Subcutaneous adipose tissue (tissue), 3 donors: ENCODE measurements around a stretch of chr7.

DNA sequence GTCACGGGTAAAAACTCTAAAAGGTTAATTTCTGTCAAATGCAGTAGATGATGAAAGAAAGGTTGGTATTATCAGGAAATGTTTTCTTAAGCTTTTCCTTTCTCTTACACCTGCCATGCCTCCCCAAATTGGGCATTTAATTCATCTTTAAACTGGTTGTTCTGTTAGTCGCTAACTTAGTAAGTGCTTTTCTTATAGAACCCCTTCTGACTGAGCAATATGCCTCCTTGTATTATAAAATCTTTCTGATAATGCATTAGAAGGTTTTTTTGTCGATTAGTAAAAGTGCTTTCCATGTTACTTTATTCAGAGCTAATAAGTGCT, 28.9 kb downstream of the RAC1 start:
- PRO-cap = no peak
- RAMPAGE, long total RNA, 3 experiments = no peak in any of the 3 experiments

DNA sequence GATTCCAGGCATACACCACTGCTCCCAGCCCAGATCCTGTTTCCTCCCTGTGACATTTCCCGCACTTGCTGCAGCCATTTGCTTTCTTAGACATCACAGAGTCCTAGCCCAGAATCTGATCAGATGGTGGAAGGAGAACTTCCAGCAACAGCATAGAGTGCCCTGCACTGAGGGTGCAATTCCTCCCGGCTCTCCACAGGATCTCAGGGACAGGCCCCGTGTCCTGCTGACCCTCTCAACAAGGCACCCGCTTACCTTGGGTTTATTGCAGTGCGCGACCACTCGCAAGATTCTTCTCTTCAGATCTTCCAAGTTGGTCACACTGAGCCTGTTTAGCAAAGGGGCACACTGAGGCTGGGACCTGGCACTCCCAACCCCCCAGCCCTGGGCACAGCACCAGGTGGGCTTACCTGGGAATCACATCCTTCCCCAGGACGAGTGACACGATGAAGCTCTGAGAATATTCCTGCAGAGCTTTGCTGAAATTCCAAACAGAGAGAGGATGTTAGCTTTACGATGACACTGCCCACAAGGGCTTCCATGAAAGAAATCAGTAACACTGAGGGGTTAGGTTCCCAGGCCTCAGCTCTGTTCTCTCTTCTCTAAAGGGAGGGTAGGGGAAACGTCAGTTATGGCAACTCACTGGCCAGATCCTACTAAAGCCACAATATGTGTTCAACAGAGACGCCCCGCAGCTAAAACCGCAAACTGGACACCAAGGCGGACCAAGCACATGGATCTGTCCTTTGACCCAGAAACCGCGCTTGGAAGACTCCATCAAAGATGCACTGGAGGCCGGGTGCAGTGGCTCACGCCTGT, 35.0 kb downstream of the DAGLB start:
- PRO-cap = no peak
- RAMPAGE, long total RNA, 3 experiments = start-site peak on the minus strand in 1 of 3 experiments, centred at position 518 of the sequence, 11 reads per replicate

GRCh38 chr7:6424006-6424482, 23.7 kb downstream of the DAGLB start:
- PRO-cap = no peak
- RAMPAGE, long total RNA, 3 experiments = no peak in any of the 3 experiments

- PRO-cap = no peak
- RAMPAGE, long total RNA, 3 experiments = no peak in any of the 3 experiments
Measured at GRCh38 chr7:6438269-6438891, 9.4 kb downstream of the DAGLB start.

GRCh38 chr7:6505869-6506406, 22.0 kb upstream of the KDELR2 start:
- PRO-cap = no peak
- RAMPAGE, long total RNA, 3 experiments = no peak in any of the 3 experiments

DNA sequence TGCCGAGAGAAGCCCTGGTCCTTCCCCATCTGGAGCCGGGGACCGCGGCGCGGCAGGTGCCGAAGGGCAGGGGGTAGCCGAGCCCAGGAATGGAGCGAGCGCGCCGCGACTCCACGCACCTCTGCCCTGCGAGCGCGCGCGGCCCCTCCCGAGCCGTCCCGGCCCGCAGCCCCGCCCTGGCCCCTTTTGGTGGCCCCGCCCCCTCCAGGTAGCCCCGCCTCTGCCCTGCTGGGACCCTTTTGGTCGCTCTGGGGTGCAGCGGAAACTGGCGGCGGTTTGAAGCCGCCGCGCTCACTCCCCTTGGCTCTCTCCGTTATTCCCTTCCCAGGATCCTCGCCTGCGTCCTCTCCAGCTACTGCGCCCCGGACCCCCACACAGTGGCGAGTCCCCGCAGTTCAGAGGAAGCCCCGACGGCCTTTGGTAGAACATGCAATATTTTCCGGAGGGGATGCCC, 20.2 kb downstream of the GRID2IP start:
- PRO-cap = no peak
- RAMPAGE, long total RNA, 3 experiments = no peak in any of the 3 experiments

- PRO-cap = no peak
- RAMPAGE, long total RNA, 3 experiments = no peak in any of the 3 experiments
Measured at GRCh38 chr7:6690884-6691696, 15.7 kb downstream of the ZNF12 start.

- PRO-cap = no peak
- RAMPAGE, long total RNA, 3 experiments = no peak in any of the 3 experiments
Measured at GRCh38 chr7:7565802-7566305, 830 bp upstream of the MIOS start.

GRCh38 chr7:7785130-7785730, 66.8 kb upstream of the RPA3 start:
- PRO-cap = no peak
- RAMPAGE, long total RNA, 3 experiments = no peak in any of the 3 experiments

- PRO-cap = no peak
- RAMPAGE, long total RNA, 3 experiments = no peak in any of the 3 experiments
Measured at GRCh38 chr7:7816079-7816447, 97.7 kb upstream of the RPA3 start.

DNA sequence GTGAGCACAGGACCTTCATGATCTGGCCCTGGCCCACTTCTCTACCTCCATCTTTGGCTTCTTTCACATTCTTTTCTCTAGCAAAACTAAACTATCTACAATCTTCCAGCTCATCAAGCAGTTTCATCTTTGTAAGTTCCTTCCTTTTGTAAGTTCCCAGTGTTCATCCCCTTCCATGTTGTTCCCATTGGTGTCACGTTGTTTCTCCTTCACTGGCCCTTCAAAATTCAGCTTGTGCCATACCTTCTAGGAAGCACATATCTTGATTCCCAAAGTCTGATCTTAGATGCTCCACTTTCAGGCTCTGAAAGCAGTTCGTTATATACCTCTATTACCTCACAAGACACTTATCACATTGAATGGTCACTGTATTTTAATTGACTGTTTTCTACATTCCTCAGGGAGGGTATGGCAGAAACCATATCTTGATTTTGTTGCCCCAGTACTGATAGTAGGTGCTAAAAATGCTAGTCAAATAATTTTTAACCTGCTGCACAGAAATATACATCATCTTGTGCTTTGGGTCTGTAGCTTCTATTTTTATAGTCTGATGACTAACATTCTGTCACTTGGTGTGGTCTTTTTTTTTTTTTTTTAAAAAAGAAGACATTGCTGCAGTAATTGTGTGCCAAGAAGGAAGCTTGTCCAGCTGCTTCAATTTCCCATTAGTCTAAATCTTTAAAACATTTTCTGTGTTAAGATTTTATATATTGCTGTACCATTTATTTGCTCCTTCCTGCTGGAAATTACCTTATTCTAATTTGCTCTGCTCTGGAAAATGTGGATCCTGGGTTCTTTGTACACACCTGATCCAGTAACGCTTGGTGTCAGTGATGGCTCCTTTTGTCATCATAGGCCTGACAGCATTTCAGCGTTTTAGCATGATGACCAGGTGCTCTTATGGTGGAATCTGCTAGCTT, 83.7 kb downstream of the ICA1 start:
- PRO-cap = unidirectional peak, plus-strand start at position 609 of the sequence
- RAMPAGE, long total RNA, 3 experiments = no peak in any of the 3 experiments

DNA sequence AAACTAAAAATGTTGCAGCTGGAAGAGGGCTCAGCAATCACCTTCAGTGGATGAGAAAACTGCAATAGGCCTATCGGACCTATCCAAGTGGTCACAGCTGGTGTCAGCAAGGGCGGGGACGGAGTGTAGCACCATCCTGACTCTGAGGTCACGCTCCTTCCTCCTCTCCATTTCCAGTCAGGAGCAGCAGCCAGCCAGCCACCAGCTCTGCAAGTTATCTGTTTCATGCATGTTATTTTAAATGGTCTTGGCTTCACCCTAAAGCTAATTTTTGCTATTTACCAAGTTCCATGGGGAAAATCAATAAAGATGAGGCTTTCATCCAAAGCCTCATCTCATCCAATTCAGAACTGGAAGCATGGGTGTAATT, 49.4 kb downstream of the ICA1 start:
- PRO-cap = no peak
- RAMPAGE, long total RNA, 3 experiments = no peak in any of the 3 experiments

- PRO-cap = no peak
- RAMPAGE, long total RNA, 3 experiments = start-site peak on the minus strand in 3 of 3 experiments, at chr7:8213496-8213863 at its widest, 42 to 139 reads per replicate
Measured at GRCh38 chr7:8213415-8213740, 48.6 kb downstream of the ICA1 start.

DNA sequence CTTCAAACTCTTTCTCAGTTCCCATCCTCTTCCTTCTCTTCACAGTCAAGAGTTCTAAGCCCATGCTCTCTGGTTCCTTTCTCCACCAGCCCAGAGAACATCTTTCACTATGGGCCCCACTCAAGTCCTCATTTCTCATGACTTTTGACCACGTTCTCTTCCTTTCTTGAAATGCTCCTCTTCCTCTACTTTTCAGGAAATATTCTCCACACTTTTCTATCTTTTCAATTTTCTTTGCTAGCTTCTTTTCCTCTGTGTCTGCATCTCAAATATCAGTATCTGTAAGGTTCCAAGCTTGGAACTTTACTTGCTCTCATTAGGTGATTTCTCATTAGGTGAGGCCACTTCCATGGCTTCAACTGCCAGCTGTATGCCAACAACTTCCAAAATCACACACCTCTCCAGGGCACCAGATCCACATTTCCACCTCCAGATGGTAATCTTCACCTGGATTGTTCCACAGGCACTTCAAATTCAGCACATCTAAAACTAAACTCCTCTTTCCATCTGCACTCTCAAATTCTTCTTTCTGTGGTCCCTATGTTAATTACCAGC, 6.7 kb downstream of the ICA1 start:
- PRO-cap = no peak
- RAMPAGE, long total RNA, 3 experiments = no peak in any of the 3 experiments

DNA sequence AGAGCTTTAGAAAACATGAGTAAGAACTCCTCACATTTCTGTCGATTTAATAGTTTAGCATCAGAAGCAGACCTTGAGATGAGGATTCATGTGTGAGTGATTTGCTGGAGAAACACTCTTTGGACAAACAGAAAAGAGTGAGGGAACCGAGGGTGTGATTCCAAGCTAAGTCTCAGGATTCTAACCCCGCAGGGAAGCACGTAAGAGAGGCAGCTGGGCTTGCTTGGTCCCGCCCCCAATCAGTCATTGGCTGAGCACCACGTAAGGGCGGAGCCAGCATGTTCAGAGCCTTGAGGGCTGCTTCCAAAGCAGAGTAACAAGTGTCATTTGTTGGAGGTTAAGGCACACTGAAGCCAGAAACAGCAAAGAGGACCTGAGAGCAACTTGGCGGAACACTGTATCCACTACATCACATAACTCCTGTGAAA, 43.6 kb upstream of the NXPH1 start:
- PRO-cap = no peak
- RAMPAGE, long total RNA, 3 experiments = no peak in any of the 3 experiments

DNA sequence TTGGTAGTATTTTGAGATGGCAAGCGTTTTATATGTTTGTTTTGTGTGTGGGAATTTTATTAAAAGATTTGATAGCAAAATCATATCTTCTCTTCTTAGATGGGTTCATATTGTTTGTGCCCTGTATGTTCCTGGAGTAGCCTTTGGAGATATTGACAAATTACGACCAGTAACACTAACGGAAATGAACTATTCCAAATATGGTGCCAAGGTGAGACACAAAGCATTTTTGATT, 49.0 kb downstream of the PHF14 start:
- PRO-cap = no peak
- RAMPAGE, long total RNA, 3 experiments = no peak in any of the 3 experiments

DNA sequence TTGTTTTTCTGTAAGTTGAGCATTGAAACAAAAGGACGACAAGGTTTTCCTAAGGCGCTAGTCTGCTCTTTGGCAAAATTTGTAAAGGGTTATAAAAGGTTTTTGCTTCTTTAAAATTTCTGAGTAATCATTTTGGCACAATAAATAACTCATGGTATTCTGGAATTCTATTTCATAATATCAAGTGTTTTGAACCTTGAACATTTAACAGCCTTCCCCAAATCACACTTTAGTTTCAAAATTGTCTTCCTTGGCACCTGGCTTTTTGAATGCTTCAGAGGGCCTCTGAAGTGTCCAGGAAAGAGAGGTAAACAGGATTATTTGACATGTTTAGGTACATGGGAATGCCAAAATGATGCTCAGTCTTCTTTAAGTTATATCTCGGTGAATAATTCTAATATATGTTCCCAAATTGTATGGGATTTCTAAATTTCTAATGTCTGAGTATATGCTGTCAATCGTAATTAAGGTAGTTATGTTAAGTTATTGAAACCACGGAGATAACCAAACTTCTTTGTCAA, 220.9 kb downstream of the PHF14 start:
- PRO-cap = no peak
- RAMPAGE, long total RNA, 3 experiments = start-site peak on the plus strand in 1 of 3 experiments, centred at position 251 of the sequence, 138 reads per replicate

GRCh38 chr7:12216306-12216894, 5.3 kb downstream of the TMEM106B start:
- PRO-cap = no peak
- RAMPAGE, long total RNA, 3 experiments = no peak in any of the 3 experiments

DNA sequence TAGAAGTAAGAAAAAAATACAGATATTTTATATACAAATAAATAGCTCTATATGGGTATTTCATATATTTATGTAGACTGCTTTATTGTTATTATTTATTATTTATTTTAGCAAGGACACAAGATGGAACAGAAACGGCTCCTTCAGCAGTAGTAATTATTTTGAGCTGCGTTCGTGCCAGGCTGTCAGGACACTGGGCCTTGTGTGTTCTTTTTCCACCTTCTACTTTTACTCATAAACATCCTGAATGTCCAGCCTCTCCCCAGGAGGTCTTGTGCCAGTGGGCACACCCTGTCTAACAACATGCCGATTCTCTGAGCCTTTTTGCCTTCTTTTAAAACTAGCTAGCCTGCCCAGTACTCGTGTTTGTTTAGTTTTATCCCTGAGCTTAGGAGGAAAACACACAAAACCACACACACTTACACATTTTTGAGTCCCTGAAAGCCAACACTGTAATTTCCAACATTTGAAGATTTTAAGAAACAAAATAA, 1.1 kb downstream of the SCIN start:
- PRO-cap = no peak
- RAMPAGE, long total RNA, 3 experiments = no peak in any of the 3 experiments

GRCh38 chr7:12718835-12719516, 31.5 kb downstream of the ARL4A start:
- PRO-cap = bidirectional peak, plus-strand start at chr7:12719398, minus-strand start at chr7:12719264
- RAMPAGE, long total RNA, 3 experiments = no peak in any of the 3 experiments